Metastatic Breast Carcinoma in the Ovary (tissue), 3 donors: ENCODE measurements around the genes MED31, BCL6B, SLC16A13 and CTDNEP1.

- PRO-cap, 3 experiments, result peak in 3 of 3 experiments; most common plus-strand start chr17:6651762 (in 2); most common minus-strand start chr17:6651574 (in 3)
Measured at GRCh38 chr17:6651086-6652047, at the start of gene MED31. Gene MED31, minus strand, starts transcription at chr17:6651605.

GRCh38 chr17:6714340-6714605, 1.1 kb upstream of the SLC13A5 start:
- PRO-cap, 3 experiments, result no peak in any of the 3 experiments

- PRO-cap, 3 experiments, result no peak in any of the 3 experiments
Measured at GRCh38 chr17:7012836-7012987, 288 bp downstream of the RNASEK start.

DNA sequence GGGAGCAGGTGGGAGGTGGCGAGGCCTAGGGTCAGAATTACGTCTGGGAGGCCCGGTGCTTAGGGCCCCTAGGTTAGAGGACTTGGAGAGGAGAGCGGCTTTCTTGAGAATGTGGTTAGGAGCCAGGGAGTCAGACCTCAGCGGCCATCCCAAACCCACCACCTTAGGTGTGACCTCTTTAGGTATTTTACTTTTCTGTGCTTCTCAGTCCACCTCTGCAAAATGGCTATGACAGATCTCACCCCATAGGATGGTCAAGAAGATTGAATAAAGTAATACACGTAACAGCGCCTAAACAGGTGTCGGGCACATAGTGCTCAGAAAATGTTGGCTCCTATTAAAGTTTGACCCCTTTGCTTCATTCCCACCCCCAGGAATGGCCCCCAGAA, 817 bp upstream of the C17orf49 start:
- PRO-cap, 3 experiments, result no peak in any of the 3 experiments

- PRO-cap, 3 experiments, result peak in 2 of 3 experiments; most common plus-strand start chr17:7023051 (in 2)
Measured at GRCh38 chr17:7022752-7023506, at the start of gene BCL6B. Gene BCL6B, plus strand, starts transcription at chr17:7023050.

- PRO-cap, 3 experiments, result peak in 3 of 3 experiments; most common plus-strand start chr17:7036075 (in 2); most common minus-strand start chr17:7035826 (in 3)
Measured at GRCh38 chr17:7035682-7036742, at the start of gene SLC16A13. Gene SLC16A13, plus strand, starts transcription at chr17:7036015.

GRCh38 chr17:7139456-7139898, 24.9 kb upstream of the ASGR2 start:
- PRO-cap, 3 experiments, result no peak in any of the 3 experiments

- PRO-cap, 3 experiments, result no peak in any of the 3 experiments
Measured at GRCh38 chr17:7167782-7168110, 11.4 kb downstream of the ASGR1 start.

GRCh38 chr17:7177131-7177906, 1.9 kb downstream of the ASGR1 start:
- PRO-cap, 3 experiments, result no peak in any of the 3 experiments

- PRO-cap, 3 experiments, result peak in 1 of 3 experiments; most common minus-strand start chr17:7178172 (in 1)
Measured at GRCh38 chr17:7177997-7178743, 1.0 kb downstream of the ASGR1 start.

- PRO-cap, 3 experiments, result peak in 3 of 3 experiments; most common plus-strand start chr17:7251741 (in 3); most common minus-strand start chr17:7251705 (in 2)
Measured at GRCh38 chr17:7250900-7251853, at the start of gene CTDNEP1. Gene CTDNEP1, minus strand, starts transcription at chr17:7251734.

- PRO-cap, 3 experiments, result peak in 3 of 3 experiments; most common plus-strand start chr17:7252076 (in 1); most common minus-strand start chr17:7251962 (in 3)
Measured at GRCh38 chr17:7251854-7252170, 203 bp upstream of the ELP5 start.

GRCh38 chr17:7260490-7260773, 1.8 kb downstream of the CLDN7 start:
- PRO-cap, 3 experiments, result no peak in any of the 3 experiments

GRCh38 chr17:7289323-7289722, 5.1 kb downstream of the YBX2 start:
- PRO-cap, 3 experiments, result no peak in any of the 3 experiments

- PRO-cap, 3 experiments, result no peak in any of the 3 experiments
Measured at GRCh38 chr17:7296168-7296968, 1.9 kb upstream of the YBX2 start.

GRCh38 chr17:7309356-7309873, 2.0 kb downstream of the EIF5A start:
- PRO-cap, 3 experiments, result no peak in any of the 3 experiments

- PRO-cap, 3 experiments, result no peak in any of the 3 experiments
Measured at GRCh38 chr17:7311339-7312319, 3.5 kb downstream of the GPS2 start.

GRCh38 chr17:7328834-7329254, 291 bp downstream of the NEURL4 start:
- PRO-cap, 3 experiments, result no peak in any of the 3 experiments

GRCh38 chr17:7392861-7393569, 1.3 kb downstream of the PLSCR3 start:
- PRO-cap, 3 experiments, result no peak in any of the 3 experiments

- PRO-cap, 3 experiments, result no peak in any of the 3 experiments
Measured at GRCh38 chr17:7419438-7420270, 470 bp upstream of the SPEM1 start.